LUHMES (cell line): ENCODE measurements around a stretch of chr10.

GRCh38 chr10:35208753-35209126, 82.1 kb downstream of the CREM start:
- PRO-cap: no peak

GRCh38 chr10:35225263-35225588, 98.6 kb downstream of the CREM start:
- PRO-cap: no peak

- PRO-cap: no peak
These were observed 19.7 kb downstream of the CCNY start for GRCh38 chr10:35356037-35356353.

GRCh38 chr10:35394911-35395477, 58.7 kb downstream of the CCNY start:
- PRO-cap: no peak

DNA sequence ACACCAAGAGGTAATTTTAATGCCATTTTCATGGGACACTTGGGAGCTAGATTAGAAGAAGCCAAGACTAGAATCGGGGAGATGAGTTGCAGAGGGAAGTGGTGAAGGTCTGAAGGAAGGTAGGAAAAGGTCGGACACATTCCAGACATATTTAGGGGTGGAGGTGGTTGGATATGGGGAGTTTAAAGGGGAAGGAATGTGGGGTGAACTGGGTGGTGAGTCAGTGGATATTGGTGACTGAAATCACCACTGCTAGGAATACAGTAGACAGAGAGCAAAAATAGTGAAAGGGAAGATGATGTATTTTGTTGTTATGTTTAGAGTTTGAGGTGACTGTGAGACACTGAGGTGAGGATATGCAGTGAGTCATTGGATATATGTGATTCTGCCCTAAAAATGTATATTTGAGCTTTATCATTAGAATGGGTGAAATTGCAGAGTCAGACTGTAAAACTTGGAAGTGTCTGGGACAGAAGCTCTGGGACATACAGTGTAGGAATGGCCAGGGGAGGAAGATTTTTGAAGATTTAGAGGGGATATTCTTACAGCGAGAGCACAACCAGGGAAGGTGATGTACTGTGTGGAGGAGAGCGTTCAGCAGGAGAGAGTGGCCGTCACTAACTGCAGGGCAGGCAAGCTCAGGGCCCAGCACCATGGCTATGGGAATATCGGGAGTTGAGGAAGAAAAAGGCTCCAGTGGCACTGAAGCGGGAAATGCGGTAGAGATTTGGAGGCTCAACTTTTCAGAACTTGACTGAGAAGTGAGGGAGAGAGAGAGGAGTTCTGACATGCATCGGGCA, 77.0 kb downstream of the CCNY start:
- PRO-cap: no peak

DNA sequence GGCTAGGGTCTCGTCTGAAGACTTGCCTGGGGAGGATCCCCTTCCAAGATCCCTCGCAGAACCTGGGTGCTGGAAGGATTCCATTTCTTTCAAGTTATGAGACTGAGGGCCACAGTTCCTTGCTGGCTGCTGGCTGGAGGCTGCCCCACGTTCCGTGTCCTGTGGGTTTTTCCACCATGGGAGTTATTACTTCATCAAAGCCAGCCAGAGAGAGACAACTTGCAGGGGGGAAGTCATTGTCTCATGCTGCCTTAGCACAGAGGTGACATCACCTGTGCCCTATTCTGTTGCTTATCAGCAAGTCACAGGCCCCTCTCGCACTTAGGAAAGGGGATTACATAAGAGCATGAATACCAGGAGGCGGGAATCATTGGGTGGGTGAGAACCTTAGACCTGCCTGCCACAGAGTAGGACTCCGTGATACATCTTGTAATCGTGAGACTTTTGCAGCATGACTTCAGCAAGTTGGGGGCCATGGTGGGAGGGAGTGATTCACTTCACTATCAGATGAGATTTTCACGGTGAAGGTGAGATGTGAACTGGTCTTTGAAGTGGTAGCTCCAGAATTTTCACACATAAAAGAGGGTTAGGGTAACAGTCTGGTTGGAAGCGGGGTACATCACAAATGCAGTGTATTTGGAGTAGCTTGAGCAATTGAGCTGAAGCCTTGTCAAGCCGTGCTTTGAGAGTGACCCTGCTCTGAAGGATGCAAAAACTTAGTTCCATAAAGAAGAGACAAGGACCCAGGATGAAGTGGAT, 78.1 kb downstream of the CCNY start:
- PRO-cap: no peak

GRCh38 chr10:35423480-35423903, 87.2 kb downstream of the CCNY start:
- PRO-cap: no peak

GRCh38 chr10:35428078-35428722, 91.9 kb downstream of the CCNY start:
- PRO-cap: no peak

DNA sequence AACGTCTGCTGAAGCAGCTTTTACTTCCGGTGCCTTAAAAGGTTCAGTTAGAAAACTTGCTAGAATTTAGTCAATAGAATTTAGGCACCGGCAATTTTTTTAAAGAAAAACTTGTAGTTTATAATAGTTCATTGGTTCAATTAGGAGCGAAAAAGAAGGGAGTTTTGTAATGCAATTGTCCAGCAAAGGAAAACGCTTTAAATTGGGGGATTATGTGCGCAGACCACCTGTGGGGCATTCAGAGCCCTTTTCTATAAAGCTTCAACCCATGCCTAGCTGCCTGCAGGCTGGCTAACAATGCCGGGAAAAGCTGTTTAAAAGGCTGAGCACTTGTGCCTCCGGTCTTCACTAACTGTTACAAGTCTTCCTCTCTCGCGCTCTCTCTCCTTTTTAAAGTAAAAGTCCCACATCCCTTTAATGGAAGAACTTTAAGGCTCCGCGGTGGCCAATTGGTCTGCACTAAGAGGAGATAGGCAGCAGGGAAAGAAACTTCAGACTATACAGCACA, 4.7 kb downstream of the FZD8 start:
- PRO-cap: no peak

- PRO-cap: no peak
These were observed 508 bp downstream of the FZD8 start for GRCh38 chr10:35641596-35641979.

- PRO-cap: unidirectional peak, minus-strand start at chr10:35644593
These were observed 2.3 kb upstream of the FZD8 start for GRCh38 chr10:35644394-35644749.

DNA sequence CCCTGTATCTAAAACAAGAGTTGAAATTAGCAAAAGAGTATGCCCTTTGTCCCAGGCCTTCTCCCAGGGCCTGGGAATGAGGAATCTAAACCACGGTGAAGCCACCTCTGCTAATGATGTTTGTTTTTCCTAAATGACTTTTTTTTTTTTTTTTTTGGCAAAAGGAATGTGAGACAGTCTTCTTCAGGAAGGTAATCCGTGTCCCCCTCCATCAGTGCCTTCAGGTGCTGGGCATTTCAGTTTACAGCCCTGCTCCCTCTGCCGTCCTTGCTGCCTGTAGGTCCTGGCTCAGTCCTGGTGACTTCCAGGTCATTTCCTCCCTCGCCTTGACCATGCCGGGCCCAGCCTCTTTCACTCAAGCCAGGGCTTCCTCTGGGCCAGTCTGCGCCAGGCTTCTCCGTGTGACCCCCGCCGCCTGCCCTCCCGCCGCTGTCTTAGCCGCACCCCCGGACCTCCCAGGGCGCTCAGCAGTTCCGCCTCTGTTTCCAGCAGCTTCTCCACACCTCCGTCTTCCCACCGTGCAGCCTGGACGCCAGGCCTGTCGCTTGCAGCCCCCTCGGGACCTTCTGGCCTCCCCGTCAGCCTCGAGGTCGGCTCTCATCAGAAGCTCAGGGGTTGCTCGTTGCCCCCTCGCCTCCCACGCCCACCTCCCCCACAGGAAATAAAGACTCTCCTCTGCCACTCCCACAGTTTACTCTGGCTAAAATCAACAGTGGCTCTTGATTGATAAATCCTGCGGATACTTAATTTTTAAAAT, 122.9 kb upstream of the FZD8 start:
- PRO-cap: no peak

GRCh38 chr10:36278935-36279403, 636.9 kb upstream of the FZD8 start:
- PRO-cap: no peak

- PRO-cap: no peak
These were observed 13.4 kb downstream of the ZNF33A start for GRCh38 chr10:38023807-38024249.

GRCh38 chr10:38032861-38033277, 22.4 kb downstream of the ZNF33A start:
- PRO-cap: no peak

DNA sequence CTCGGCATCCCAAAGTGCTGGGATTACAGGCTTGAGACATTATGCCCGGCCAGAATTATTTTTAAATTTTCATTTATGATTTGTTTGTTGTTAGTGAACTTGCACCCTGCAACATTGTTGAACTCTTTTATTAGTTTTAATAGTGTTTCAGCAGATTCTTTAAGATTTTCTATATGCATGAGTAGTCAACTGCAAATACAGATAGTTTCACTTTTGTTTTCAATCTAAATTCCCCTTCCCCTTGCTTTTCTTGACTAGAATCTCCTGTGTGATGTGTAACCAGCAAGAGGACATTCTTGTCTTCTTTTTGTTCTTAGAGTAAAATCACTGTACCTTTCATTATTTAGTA, 27.9 kb downstream of the ZNF33A start:
- PRO-cap: no peak

DNA sequence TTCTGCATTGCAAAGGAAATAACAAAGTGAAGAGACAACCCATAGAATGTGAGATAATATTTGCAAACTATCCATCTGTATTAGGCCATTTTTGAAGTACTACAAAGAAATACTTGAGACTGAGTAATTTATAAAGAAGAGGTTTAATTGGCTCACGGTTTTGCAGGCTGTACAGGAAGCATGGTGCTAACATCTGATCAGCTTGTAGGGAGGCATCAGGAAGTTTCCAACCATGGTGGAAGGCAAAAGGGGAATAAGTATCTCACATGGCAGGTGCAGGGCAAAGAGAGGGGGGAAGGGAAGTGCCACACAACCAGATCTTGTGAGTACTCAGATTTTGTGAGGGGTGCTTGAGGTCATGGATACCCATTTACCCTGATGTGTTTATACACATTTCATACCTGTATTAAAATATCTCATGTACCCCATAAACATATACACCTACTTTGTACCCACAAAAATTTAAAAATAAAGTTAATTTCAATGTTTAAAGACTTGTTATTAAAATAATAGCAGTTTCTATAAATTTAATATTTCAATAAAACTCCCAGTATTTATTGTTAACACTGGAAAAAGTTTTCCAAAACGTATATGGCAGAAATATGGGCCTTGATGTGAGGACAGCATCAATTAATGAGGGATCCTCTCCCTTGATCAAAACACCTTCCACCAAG, 28.8 kb downstream of the ZNF37A start:
- PRO-cap: no peak

GRCh38 chr10:38434464-38434808, 340.3 kb downstream of the ZNF37A start:
- PRO-cap: no peak

- PRO-cap: no peak
These were observed 206.9 kb downstream of the ZNF33B start for GRCh38 chr10:42431559-42431868.

DNA sequence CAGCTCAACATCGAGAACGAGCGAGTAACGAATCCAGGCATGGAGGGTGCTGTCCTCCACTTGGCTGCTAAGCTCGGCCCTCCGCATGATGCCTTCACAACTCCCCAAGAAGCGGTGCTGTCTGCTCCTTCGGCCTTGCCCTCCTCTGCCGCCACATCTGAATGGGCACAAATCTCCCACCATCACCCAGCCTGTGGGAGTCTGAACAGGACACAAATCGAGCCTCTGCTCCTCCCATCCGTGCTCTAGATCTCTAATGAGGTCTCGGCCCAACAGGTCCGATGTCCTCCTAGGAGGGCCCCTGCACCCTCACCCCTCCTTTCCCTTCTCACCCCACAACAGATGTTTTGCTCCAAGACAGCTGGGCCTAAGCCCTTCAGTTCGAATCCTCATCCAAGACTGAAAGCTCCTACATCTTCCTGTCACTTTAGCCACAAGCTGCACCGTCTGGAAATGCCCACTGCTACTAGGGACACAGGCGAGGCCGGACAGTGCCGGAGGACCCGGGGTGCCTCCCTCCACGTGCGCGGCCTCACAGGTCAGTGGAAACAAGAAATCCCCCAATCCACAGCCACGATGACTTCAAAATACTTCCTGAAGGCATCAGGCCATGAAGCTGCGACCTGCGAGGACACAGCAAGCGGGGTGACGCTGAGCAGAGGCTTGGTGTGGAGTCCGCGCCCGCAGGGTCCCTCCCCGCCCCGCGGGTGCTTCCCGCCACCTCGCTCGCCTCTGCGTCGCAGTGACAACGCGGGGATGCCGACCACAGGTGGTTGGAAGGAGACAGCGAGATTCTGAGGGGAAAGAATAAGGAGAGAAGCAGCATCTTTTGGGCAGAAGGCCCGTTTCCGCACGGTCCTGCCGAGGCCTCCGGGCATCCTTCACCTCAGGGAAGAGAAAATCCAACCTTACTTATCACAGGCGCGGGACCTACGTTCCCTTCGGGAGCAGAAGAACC, 86.4 kb downstream of the ZNF33B start:
- PRO-cap: no peak